ENCODE measurements around a stretch of chr12.

DNA sequence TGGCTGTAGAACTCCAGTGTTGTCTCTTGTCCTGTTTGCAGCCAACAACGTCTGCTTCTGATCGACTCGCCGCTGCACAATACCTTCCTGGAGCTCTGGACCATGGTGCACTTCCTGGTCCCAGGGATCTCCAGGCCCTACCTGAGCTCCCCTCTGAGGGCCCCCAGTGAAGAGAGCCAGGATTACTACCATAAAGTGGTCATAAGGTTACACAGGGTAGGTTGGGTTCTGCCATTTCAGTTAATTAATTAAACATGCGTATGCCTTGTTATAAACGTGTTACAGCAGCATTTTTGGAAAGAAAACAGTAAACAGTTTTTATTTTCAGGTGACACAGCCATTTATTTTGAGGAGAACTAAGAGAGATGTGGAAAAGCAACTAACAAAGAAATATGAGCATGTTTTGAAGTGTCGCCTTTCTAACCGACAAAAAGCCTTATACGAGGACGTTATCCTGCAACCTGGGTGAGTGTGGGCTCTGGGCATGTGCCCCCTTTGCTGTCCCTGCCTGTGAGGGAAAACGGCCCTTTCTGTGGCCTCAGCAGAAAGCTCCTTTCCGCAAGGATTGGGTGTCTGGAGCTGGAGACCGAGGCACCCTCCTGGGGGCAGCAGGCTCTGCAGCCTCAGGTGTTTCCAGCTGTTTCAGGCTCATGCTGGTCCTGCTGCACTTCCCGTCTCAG lies 63.8 kb downstream of the EP400 start:
- PRO-cap, result no peak
- RAMPAGE, long total RNA, result no peak
- RRBS, result no CpG with 5 or more reads among the region's 14 CpGs

DNA sequence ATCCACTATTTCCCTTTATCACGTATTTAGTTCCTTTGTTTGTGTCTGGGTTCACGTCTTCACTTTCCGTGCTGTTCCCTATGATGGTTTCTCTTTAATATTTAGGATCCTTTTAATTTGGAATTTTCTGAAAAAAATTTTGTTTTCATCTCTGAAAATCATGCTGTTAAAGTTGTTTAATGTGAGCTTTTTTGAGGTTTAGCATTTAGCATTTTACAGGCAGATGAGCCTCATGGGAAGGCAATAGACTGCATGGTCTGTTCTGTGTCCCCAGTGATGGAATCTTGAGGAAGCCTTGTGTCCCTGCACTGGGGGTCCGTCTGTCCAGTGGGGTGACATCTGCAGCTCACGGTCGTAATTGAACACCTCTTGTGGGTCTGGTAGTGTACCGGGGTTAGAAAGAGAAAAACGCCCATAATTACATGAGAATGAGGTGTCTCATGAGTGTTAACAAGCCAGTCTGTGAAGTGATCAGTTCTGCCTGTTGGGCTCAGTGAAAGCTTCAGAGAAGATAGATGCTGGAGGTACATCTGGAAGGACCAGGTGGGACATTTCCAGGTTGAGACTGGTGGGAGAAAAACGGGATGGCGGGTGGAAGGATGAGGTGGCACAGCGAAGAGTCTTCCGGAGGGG lies 87.2 kb downstream of the EP400 start:
- PRO-cap, result no peak
- RAMPAGE, long total RNA, result no peak
- RRBS, result no CpG with 5 or more reads among the region's 12 CpGs

GRCh38 chr12:132083577-132084219 lies 60.4 kb downstream of the DDX51 start:
- PRO-cap, result no peak
- RAMPAGE, long total RNA, result no peak
- RRBS, result 2% methylated on average over 14 of the region's 36 CpGs

DNA sequence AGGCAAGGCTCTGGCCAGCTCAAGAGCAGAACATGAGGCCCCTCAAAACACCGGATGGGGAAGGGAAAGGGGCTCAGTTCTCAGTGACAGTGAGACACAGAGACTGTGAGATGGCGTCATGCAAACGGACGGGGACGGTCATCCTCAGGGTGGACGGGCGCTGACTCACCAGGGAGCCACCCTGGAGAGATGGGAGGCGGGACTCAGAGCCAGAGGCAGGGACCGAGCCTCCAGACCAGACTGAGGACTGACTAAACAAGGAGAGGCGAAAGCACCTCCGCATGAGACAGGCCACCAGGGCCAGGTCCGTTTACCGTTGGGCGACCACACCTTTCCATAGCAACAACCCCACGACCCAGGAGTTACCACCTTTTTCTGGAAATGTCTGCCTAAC lies 64.0 kb upstream of the GALNT9 start:
- PRO-cap, result no peak
- RAMPAGE, long total RNA, result no peak
- RRBS, result no CpG with 5 or more reads among the region's 15 CpGs

DNA sequence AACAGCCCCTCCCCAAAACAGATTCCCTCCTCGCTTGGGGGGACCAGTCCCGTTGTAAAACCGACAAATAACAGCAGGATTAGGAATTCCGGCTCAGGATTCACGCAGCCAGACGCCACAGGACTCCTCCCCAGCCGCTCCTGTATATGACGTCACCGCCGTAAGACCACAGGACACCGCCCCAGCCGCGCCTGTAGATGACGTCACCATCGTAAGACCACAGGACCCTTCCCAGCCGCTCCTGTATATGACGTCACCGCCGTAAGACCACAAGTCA lies 44.1 kb upstream of the FBRSL1 start:
- PRO-cap, result no peak
- RAMPAGE, long total RNA, result no peak
- RRBS, result no CpG with 5 or more reads among the region's 19 CpGs

- PRO-cap, result no peak
- RAMPAGE, long total RNA, result no peak
- RRBS, result no CpG with 5 or more reads among the region's 20 CpGs
Observed at GRCh38 chr12:132446191-132446629, 43.7 kb upstream of the FBRSL1 start.

GRCh38 chr12:132490400-132490954 lies 526 bp downstream of the FBRSL1 start:
- PRO-cap, result no peak
- RAMPAGE, long total RNA, result no peak
- RRBS, result under 1% methylated on average over 48 of the region's 99 CpGs

- PRO-cap, result no peak
- RAMPAGE, long total RNA, result no peak
- RRBS, result no CpG with 5 or more reads among the region's 14 CpGs
Observed at GRCh38 chr12:132513933-132514290, 24.0 kb downstream of the FBRSL1 start.

DNA sequence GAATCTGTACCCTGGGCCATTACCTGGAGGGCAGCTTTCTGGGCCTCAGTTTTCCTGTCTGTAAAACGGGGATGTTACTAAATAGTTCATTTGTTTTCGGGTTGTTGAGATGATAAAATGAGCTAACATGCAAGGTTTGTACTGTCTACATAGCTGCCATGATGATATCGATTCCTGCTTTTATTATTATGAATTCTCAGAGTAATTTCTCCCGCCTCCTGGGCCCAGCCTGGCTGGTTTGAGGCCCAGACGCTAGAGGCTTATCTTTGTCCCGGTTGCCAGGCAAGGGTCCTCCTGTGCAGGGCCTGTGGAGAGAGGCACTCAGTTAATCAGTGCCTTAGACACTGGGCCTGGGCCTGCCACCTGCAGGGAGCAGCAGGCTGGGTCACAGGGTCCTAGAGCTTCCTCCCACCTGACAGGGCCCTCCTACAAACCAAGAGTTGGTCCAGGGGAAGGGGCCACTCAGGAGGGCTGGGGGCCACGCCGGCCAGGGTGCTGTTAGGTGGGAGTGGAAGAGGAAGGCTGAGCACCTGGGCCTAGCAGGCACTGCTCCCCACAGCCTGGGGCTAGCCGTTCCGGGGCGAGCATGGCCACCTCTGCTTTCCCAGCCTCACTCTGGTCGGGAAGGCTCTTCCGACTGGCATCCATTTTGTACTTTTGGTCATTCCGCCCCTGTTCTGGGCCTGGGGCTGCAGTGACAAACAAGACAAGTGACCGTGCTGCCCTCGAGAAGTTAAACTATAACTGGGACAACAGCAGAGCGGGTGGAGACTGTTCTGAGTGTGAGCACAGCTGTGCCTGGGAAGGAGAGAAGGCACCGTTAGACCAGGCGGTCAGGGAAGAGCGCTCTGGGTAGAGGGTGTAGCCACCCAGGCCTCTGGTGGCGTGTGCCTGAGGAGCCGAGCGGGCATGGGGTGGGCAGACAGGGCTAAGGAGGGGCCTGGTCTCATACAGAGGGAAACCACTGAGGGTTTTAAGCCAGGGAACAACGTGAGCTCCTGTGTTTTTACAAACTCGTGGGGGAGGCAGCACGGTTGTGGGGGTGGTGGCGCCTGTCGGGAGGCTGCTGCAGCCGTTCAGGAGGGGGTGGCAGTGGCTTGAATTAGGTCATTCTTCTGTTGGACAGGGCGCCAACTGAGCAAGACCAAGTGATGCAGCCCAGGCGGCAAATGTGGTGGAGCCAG lies 27.2 kb downstream of the FBRSL1 start:
- PRO-cap, result no peak
- RAMPAGE, long total RNA, result no peak
- RRBS, result 79% methylated on average over 2 of the region's 31 CpGs

DNA sequence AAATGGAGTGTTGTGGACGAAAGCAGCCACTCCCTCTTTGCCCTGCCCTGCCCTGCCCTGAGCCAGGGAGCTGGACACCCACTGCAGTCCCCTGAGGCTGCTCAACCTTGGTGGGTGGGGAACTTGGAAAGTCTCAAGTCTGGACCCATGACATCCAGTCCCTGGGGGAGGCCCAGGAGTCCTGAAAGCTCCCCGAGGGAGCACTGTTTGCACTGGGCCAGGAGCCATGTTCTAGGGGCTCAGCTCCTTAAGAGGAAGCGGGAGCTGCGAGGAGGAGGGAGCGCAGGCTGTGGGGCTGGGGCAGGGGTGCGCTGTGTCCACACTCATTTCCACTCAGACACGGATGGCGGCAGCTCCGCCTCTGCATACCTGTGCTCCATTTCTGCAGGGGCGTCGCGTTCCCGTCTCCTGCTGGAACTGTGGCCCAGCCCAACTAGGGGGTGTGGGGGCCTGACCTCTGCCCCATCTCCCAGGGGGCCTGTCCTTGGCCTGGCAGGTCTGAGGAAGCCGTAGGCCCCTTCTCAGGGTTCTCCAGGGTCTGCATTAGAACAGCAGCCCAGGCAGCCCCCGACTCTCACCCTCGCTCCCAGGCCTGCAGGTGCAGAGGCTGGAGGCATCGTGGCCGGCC lies 31.1 kb downstream of the FBRSL1 start:
- PRO-cap, result no peak
- RAMPAGE, long total RNA, result no peak
- RRBS, result no CpG with 5 or more reads among the region's 18 CpGs

DNA sequence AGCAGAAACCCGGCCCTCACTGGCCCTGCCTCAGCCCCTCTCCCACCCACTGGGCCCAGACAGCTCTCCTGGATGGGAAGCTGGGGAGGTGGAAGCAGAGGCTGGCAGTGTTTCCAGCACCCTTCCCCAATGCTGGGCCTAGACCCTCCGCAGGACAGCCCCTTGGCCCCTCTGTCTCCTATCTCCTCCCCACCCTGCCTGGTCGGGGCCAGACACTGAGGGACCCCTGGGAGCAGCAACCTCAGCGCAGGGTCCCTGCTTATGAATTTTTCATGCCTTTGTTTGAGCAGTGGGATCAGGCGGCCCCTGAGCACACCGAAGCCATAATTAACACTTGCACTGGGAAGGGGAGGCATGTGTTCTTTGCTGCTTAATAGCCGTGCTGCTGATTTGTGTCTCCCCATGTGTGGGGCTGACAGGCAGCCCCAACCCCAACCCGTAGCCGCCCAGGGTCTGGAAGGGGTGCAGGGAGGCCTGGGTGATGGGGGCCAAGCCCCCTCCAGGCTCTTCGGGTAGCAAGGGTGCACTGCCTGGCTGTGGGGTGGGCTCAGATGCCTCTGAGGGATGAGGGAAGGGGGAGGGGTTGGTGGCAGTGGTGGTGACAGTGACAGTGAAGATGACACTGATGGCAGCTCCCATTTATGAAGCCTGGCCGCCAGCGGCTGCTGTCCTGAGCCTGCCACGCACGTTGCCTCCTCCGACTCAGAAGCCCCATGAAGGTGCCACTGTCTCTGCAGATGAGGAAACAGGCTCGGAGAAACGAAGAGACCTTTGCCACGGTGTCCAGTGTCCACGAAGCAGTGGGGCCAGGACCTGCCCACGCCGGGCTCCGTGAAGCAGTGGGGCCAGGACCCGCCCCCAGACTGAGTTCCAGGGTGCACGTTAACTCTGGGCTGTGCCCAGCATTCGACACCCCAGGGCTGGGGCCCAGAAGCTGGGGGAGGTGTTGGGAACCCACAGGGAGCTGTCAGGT lies 52.9 kb downstream of the FBRSL1 start:
- PRO-cap, result no peak
- RAMPAGE, long total RNA, result no peak
- RRBS, result no CpG with 5 or more reads among the region's 25 CpGs

GRCh38 chr12:132549715-132550818 lies 60.1 kb downstream of the FBRSL1 start:
- PRO-cap, result no peak
- RAMPAGE, long total RNA, result no peak
- RRBS, result 75% methylated on average over 10 of the region's 57 CpGs

GRCh38 chr12:132560425-132560897 lies 49.9 kb downstream of the LRCOL1 start:
- PRO-cap, result no peak
- RAMPAGE, long total RNA, result no peak
- RRBS, result 3% methylated on average over 19 of the region's 53 CpGs

- PRO-cap, result no peak
- RAMPAGE, long total RNA, result no peak
- RRBS, result 6% methylated on average over 3 of the region's 30 CpGs
Observed at GRCh38 chr12:132560898-132561714, 49.3 kb downstream of the LRCOL1 start.

- PRO-cap, result no peak
- RAMPAGE, long total RNA, result no peak
- RRBS, result 7% methylated on average over 10 of the region's 37 CpGs
Observed at GRCh38 chr12:132604064-132604914, 6.1 kb downstream of the LRCOL1 start.

DNA sequence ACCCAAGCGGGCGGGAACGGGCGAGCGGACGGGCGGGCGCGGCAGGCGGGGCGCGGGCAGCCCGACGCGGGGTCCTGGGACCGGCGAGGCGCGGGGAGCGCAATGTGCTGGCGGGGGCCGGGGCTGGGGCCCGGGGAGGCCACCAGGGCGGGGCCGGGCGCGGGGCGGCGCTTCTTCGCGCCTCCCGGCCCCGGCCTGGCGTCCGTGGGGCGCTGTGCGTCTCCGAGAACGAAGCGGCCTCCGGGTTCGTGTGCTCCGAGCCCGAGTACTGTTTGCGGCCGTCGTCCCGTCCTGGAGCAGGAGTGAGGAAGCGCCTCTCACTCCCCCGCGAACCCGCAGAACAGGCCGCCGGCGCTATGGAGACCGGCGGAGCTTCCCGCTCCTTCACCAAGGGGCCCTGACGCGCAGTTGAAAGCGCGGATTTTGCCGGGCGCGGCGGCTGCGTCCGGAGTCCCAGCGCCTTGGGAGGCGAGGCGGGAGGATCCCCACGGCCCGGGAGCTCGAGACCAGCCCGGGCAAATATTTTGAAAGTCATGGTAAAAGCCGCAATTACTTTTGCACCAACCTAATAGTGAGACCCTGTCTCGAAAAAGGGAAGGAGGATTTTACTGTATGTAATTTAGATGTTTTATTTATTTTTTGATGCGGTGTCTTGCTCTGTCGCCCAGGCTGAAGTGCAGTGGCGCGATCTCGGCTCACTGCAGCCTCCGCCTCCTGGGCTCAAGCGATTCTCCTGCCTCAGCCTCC lies 526 bp upstream of the ANKLE2 start:
- PRO-cap, result bidirectional peak, plus-strand start at position 175 of the sequence, minus-strand start outside the sequence
- RAMPAGE, long total RNA, result no peak
- RRBS, result 1% methylated on average over 48 of the region's 84 CpGs

DNA sequence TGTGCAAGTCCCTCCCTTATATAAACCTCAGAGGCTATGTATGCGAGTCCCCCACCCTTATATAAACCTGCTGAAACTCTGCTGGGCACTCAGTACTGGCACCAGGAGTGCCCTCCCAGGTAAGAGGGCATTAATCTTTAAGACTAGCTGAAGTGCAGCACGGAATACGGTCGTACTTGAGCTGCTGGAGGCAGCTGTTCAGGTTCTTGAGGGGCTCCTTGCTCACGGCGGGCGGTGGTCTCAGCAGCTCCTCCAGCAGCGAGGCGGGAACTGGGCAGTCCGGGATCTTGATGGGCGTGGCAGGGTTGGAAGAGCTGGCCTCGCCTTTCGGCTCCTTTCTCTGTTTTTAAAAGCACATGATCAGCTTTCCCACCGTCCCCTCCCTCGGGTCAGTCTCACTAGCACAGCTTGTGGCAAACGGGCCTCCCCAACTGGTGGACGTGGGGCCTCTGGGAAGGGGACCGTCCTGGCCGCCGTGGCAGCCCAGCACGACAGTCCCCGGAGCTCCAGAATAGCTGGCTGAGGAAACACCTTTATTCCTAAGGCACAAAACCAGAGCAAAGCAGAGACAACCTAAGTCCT lies 12.4 kb upstream of the ANKLE2 start:
- PRO-cap, result no peak
- RAMPAGE, long total RNA, result no peak
- RRBS, result no CpG with 5 or more reads among the region's 22 CpGs

DNA sequence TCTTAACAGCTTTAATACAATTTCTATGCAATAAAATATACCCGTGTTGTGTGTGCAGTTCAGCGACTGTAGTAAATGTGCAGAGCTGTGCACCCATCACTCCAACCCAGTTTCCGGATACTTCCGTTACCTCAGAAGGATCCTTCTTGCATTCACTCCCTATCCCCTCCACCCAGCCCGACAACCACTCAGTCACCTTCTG lies 4.0 kb upstream of the GOLGA3 start:
- PRO-cap, result no peak
- RAMPAGE, long total RNA, result no peak
- RRBS, result no CpG with 5 or more reads among the region's 5 CpGs

DNA sequence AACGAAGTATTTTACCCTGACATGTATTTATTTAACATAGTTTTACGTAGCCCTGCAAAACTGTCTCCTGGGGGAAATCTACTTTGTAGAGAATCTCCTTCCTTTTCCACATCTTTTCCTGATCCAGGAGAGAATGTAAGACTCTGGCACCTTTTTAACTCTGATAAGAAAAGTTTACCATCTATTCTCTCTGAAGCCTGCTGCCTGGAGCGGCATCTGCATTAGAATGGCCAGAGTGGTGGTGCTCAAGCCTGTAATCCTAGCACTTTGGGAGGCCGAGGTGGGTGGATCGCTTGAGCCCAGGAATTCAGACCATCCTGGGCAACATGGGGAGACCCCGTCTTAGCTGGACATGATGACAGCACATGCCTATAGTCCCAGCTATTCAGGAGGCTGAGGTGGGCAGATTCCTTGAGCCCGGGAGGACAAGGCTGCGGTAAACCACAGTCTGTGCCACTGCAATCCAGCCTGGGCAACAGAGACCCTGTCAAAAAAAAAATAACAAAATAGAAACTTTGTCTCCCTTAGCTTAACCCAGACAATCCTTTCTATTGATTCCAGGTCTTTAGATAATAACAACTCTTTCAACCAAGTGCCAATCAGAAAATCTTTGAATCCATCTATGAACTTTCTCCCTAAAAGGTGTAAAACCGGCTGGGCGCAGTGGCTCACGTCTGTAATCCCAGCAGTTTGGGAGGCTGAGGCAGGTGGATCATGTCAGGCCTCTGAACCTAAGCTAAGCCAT lies 1.6 kb upstream of the CHFR start:
- PRO-cap, result no peak
- RAMPAGE, long total RNA, result no peak
- RRBS, result no CpG with 5 or more reads among the region's 11 CpGs

DNA sequence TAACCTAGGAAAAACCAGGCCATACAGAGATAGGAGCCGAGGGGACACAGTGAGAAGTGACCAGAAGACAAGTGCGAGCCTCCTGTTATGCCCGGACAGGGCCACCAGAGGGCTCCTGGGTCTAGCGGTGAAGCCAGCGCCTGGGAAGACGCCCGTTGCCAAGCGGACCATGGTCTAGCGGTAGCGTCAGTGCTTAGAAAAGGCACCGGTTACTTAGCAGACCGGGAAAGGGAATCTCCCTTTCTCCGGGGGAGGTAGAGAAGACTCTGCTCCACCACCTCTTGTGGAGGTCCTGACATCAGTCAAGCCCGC lies 9.2 kb upstream of the ZNF26 start:
- PRO-cap, result no peak
- RAMPAGE, long total RNA, result no peak
- RRBS, result 42% methylated on average over 3 of the region's 14 CpGs

Measured in lung (tissue), 4 donors.